Spleen (tissue), 7 donors: ENCODE data around the gene ARID2.

- PRO-cap, 4 experiments, result peak in 4 of 4 experiments; most common plus-strand start chr12:42483028 (in 2); most common minus-strand start chr12:42482928 (in 4)
- RAMPAGE, long total RNA, 4 experiments, result no peak in any of the 4 experiments
Observed at GRCh38 chr12:42482055-42483311, 107.1 kb downstream of the PRICKLE1 start.

GRCh38 chr12:43884866-43885389 is 49.0 kb downstream of the TMEM117 start:
- PRO-cap, 4 experiments, result no peak in any of the 4 experiments
- RAMPAGE, long total RNA, 4 experiments, result no peak in any of the 4 experiments

GRCh38 chr12:43936348-43937216 is 100.7 kb downstream of the TMEM117 start:
- PRO-cap, 4 experiments, result no peak in any of the 4 experiments
- RAMPAGE, long total RNA, 4 experiments, result no peak in any of the 4 experiments

DNA sequence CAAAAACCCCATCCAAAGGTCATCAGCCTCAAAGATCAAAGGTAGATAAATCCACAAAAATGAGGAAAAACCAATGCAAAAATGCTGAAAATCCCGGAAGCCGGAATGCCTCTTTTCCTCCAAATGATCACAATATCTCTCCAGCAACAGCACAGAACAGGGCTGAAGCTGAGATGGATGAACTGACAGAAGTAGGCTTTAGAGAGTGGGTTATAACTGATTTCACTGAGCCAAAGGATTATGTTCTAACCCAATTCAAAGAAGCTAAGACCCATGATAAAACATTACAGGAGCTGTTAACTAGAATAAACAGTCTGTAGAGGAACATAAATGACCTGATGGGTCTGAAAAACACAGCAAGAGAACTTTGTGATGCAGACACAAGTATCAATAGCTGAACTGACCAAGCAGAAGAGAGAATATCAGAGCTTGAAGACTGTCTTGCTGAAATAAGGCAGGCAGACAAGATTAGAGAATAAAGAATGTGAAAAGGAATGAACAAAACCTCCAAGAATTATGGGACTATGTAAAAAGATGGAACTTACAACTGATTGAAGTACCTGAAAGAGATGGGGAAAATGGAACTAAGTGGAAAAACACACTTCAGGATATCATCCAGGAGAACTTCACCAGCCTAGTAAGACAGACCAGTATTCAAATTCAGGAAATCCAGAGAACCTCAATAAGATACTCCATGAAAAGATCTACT is 116.4 kb downstream of the TMEM117 start:
- PRO-cap, 4 experiments, result no peak in any of the 4 experiments
- RAMPAGE, long total RNA, 4 experiments, result start-site peak on the plus strand in 1 of 4 experiments, centred at position 288 of the sequence, 12 reads per replicate

- PRO-cap, 4 experiments, result no peak in any of the 4 experiments
- RAMPAGE, long total RNA, 4 experiments, result no peak in any of the 4 experiments
Observed at GRCh38 chr12:44001330-44002020, 165.6 kb downstream of the TMEM117 start.

GRCh38 chr12:44834936-44835436 is 41.1 kb downstream of the NELL2 start:
- PRO-cap, 4 experiments, result no peak in any of the 4 experiments
- RAMPAGE, long total RNA, 4 experiments, result no peak in any of the 4 experiments

GRCh38 chr12:45217421-45218258 is 1.7 kb downstream of the ANO6 start:
- PRO-cap, 4 experiments, result no peak in any of the 4 experiments
- RAMPAGE, long total RNA, 4 experiments, result no peak in any of the 4 experiments

- PRO-cap, 4 experiments, result no peak in any of the 4 experiments
- RAMPAGE, long total RNA, 4 experiments, result no peak in any of the 4 experiments
Observed at GRCh38 chr12:45235089-45235726, 19.3 kb downstream of the ANO6 start.

- PRO-cap, 4 experiments, result no peak in any of the 4 experiments
- RAMPAGE, long total RNA, 4 experiments, result no peak in any of the 4 experiments
Observed at GRCh38 chr12:45235727-45236095, 19.8 kb downstream of the ANO6 start.

- PRO-cap, 4 experiments, result no peak in any of the 4 experiments
- RAMPAGE, long total RNA, 4 experiments, result no peak in any of the 4 experiments
Observed at GRCh38 chr12:45250550-45251146, 34.8 kb downstream of the ANO6 start.

DNA sequence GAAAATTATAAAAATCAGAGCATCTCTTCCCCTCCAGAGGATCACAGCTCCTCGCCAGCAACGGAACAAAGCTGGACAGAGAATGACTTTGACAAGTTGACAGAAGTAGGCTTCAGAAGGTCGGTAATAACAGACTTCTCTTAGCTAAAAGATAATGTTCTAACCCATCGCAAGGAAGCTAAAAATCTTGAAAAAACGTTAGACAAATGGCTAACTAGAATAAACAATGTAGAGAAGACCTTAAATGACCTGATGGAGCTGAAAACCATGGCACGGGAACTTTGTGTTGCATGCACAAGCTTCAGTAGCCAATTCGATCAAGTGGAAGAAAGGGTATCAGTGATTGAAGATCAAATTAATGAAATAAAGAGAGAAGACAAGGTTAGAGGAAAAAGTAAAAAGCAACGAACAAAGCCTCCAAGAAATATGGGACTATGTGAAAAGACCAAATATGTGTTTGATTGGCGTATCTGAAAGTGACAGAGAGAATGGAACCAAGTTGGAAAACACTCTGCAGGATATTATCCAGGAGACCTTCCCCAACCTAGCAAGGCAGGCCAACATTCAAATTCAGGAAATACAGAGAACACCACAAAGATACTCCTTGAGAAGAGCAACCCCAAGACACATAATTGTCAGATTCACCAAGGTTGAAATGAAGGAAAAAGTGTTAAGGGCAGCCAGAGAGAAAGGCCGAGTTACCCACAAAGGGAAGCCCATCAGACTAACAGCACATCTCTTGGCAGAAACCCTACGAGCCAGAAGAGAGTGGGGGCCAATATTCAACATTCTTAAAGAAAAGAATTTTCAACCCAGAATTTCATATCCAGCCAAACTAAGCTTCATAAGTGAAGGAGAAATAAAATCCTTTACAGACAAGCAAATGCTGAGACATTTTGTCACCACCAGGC is 177.3 kb downstream of the ANO6 start:
- PRO-cap, 4 experiments, result no peak in any of the 4 experiments
- RAMPAGE, long total RNA, 4 experiments, result no peak in any of the 4 experiments

DNA sequence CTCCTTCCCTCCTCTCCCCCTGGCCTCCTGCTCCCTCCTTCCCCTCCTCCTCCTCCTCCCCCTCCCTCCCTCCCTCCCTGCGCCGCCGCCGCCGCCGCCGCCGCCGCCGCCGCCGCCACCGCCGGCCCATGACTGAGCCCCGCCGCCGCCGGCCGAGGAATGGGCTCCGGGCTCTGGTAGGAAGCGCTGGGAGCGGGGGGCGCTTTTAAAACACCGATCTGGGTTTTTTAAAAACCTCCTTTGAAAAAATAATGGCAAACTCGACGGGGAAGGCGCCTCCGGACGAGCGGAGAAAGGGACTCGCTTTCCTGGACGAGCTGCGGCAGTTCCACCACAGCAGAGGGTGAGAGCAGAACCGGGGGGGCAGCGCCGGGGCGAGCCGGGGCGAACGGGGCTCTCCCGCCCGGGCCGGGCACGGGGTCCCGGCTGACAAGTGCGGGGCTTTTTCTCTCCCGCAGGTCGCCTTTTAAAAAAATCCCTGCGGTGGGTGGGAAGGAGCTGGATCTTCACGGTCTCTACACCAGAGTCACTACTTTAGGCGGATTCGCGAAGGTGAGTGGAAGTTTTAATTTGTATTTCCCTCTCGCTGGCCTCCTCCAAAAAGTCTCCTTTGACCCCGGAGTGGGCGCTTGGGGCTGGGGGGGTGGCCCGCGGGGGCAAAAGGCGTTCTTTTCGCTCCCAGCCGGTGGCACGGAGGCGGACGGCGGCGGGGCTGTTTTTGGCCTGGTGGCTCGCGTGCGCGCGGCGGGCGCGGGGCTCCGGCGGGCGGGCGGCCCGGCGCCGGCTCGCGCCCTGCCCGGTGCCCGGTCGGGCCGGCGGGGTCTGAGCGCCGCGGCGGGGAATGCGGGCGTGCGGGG is at the start of gene ARID2:
Gene ARID2 (plus strand): TSS at position 121 of the 857 bp plus-strand sequence.
- PRO-cap, 4 experiments, result peak in 4 of 4 experiments; most common plus-strand start position 352 of the sequence (in 4); most common minus-strand start position 161 of the sequence (in 3)
- RAMPAGE, long total RNA, 4 experiments, result start-site peak on the plus strand in 2 of 4 experiments, centred at positions 121 to 357 of the sequence, 8 to 357 reads per replicate

DNA sequence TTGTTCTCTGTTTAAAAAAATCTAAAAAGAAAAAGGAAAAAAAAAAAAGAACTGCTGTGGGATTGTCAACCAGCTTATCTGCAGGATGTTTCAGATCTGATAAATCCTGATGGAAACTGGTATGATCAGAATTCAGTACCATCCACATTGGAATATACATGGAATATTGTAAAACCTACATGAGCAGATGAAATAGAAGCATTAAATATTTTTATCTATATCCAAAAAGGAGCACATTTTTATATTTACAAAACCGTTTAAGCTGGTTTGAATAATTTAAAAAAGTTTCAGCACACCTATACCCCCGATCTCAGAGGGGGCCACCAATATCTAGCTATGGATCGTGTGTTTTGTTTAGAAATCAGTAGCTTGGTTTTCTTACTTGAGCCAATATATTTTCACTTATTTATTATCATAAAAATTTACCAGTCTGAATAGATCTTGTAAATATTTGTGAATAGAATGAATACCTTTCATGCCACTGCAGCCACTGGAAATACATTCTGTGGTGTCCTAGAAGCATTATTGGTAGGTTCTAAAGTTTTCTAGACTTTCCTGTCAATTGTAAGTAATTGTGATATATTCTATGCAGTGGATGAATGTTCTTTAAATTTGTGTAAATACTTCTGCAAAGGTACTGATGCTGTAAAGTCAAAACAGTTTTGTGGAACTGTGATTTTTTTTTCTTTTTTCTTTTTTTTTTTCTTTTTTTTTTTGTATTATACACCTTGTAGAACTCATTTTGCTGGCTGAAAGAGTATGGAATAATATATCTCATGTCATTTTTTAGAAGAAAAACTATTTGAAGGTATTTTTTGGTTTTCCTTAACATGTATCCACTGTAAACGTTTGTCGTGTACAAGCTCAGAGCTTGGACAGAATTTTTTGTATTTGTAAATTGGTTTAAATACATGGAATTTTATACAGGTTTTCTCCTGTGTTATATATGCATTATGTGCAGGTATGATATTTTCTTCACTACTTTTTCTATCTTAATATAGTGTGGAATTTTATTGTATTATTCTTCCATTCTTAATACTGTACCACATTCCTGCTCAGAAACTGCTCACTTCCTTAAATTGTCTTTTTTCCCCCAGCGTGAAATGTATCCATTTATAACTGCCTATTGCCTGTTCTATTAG is 84.8 kb downstream of the SCAF11 start:
- PRO-cap, 4 experiments, result no peak in any of the 4 experiments
- RAMPAGE, long total RNA, 4 experiments, result no peak in any of the 4 experiments

GRCh38 chr12:45942212-45942871 is 48.0 kb downstream of the SCAF11 start:
- PRO-cap, 4 experiments, result no peak in any of the 4 experiments
- RAMPAGE, long total RNA, 4 experiments, result no peak in any of the 4 experiments

GRCh38 chr12:46176973-46177368 is 91.9 kb downstream of the SLC38A1 start:
- PRO-cap, 4 experiments, result no peak in any of the 4 experiments
- RAMPAGE, long total RNA, 4 experiments, result no peak in any of the 4 experiments

DNA sequence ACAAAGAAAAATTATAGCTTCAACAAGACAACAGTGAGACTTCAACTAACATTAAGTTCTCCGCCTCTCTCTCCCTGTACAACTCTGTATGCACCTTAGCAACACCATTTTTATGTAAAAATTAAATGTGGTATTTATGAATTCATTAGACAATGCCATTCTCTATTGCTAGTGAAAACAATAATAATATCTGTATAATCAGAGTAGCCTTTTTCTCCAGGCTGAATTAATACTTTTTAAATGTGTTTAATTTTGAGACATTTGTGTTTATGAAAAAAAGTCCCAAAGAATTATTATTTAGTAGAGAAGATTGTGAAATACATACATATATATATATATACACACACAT is 68.8 kb downstream of the SLC38A1 start:
- PRO-cap, 4 experiments, result no peak in any of the 4 experiments
- RAMPAGE, long total RNA, 4 experiments, result no peak in any of the 4 experiments

DNA sequence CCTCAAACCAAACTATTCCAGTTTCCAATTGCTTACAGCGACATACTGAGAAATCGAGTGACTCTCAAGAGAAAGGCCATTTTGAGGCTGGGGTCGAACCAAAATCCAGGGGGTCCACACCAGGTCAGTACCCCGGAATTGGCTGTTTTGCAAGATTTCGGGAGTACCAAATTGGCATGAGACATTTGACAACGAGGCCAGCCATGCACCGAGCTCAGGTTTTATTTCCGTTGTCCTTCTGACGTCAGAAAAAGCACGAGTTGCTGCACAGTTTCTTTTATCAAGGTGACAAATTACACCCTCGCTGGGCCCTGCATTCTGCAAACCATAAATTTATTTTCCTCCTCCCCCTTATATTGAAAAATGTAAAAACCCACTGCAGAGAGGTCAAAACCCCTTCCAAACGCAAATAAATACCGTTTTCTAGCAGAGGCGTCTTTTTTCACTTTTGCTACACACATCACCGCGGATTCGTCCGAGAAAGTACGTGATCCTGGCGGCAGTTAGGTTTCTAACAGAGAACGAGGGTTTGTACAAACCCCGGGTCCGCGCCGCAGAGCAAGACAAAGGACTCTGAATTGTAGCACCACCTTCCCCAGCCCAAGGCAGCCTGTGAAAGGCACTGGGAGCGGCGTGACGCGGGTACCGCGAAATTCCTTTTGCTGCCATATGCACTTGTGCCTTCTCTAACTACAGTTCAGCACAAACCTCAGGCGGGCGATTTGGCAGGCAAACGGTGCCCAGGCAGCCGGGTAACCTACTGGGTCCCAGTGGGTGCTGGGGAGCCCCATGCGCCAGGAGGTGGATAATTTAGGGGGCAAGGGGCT is 1.8 kb downstream of the SLC38A1 start:
- PRO-cap, 4 experiments, result peak in 4 of 4 experiments; most common plus-strand start position 536 of the sequence (in 3); most common minus-strand start position 193 of the sequence (in 1)
- RAMPAGE, long total RNA, 4 experiments, result no peak in any of the 4 experiments

DNA sequence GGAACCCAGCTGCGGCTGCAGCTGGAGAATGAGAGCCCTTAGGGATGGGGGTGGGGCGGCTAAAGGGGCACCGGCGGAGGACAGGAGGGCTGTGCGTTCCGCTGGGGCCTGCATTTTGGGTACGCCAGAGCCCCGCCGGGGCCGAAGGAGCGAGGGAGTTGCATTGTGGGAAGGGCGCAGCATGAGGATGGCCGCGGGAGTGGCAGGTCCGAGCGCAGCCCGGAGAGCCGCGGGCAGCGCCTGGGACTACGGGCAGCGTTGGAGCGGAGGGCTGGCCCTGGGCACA is 378 bp upstream of the SLC38A1 start:
- PRO-cap, 4 experiments, result peak in 3 of 4 experiments; most common plus-strand start position 127 of the sequence (in 3); most common minus-strand start position 143 of the sequence (in 1)
- RAMPAGE, long total RNA, 4 experiments, result no peak in any of the 4 experiments

DNA sequence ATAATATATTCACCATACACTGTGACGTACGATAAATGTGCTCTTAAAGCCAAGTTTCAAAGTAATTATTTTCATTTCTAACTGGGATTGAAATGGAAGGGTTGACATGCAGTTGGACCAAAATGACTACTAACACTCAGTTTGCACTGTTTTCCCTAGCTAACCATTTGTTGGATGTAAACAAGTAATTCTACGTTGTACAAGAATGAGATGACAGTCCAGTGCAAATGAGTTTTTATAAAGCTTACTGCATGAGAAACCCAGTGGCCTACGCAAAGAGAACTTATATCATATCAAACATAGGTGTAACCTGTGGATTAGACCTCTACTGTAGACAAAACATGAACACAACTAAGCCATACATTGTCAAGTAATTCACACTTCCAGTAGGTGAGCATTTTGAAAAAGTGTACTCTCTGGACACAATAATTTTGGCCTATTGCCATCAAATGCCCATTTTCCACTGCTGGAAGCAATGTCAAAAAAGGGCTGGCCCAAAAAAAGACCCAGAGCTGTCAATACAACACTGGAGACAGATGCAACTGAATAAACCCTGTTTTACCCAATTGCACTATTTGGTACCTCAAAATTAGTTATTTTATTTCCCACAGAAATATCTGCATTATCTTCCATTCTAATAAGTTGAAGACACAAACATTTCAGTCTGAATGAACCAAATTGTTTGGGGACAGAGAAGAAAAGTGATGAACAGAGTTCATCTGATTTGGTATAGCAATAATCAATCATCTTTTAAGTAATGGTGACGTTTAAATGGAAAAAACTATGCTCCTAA is 12.7 kb downstream of the SLC38A2 start:
- PRO-cap, 4 experiments, result no peak in any of the 4 experiments
- RAMPAGE, long total RNA, 4 experiments, result no peak in any of the 4 experiments

- PRO-cap, 4 experiments, result no peak in any of the 4 experiments
- RAMPAGE, long total RNA, 4 experiments, result no peak in any of the 4 experiments
Observed at GRCh38 chr12:46366770-46367258, 5.8 kb downstream of the SLC38A2 start.